Spleen (tissue), 7 donors: Measurements from ENCODE around the gene APOBEC3A.

GRCh38 chr22:38799876-38800163 lies 5.9 kb upstream of the DNAL4 start:
- PRO-cap, 4 experiments: no peak in any of the 4 experiments
- RAMPAGE, long total RNA, 4 experiments: no peak in any of the 4 experiments

- PRO-cap, 4 experiments: no peak in any of the 4 experiments
- RAMPAGE, long total RNA, 4 experiments: no peak in any of the 4 experiments
Observed at GRCh38 chr22:38861343-38862611, 10.2 kb downstream of the CBX6 start.

GRCh38 chr22:38873817-38874348 lies 1.9 kb upstream of the CBX6 start:
- PRO-cap, 4 experiments: no peak in any of the 4 experiments
- RAMPAGE, long total RNA, 4 experiments: no peak in any of the 4 experiments

DNA sequence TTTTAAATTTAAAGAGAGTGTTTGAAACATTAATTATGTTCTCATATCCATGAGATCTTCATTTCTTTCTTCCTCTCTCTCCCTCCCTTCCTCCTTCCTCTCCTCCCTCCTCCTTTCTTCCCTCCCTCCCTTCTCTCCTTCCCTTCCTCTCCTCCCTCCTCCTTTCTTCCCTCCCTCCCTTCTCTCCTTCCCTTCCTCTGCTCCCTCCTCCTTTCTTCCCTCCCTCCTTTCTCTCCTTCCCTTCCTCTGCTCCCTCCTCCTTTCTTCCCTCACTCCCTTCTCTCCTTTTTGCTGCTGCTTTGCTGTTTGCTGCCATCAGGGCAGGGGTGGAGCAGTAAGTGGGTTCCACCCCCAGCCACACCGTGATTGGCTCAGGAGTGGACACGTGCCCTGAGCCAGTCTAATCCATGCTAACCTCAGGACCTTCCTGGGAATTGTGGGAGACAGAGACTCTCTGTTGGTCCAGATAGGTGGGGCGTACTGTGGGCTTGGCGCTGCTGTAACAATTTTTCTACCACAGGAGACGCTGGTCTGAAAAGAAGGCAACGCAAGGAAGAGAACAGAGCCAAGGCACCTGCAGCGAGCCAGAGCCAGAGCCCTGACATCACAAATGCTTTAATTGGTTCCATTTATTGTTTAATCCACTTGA lies 33.7 kb upstream of the APOBEC3A start:
- PRO-cap, 4 experiments: no peak in any of the 4 experiments
- RAMPAGE, long total RNA, 4 experiments: no peak in any of the 4 experiments

DNA sequence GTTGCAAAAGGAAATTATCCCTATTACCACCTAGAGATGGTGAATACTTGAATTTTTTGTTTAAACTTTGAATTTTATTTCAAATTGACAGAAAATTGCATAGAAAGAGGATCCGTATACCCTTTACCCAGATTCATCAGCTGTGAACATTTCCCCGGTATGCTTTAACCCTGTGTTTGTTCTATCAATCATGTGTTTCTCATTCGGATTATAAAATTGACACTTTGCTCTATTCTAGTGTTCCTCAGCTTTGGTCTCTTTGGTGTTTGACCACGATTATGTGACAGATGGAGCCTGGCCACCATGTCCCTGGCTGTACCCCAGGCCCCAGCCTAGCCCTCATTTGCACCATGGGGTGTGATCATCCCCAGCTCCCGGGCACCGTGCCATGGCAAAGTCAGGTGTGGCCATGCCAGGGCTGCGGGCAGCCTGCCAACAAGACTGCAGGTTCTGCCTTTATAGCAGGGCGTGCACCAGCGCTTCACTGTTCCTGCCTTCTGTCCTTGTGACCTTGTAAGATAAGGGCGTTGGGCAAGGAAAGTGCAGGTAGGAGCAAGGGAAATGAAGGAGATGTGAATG lies 22.5 kb upstream of the APOBEC3A start:
- PRO-cap, 4 experiments: no peak in any of the 4 experiments
- RAMPAGE, long total RNA, 4 experiments: no peak in any of the 4 experiments

DNA sequence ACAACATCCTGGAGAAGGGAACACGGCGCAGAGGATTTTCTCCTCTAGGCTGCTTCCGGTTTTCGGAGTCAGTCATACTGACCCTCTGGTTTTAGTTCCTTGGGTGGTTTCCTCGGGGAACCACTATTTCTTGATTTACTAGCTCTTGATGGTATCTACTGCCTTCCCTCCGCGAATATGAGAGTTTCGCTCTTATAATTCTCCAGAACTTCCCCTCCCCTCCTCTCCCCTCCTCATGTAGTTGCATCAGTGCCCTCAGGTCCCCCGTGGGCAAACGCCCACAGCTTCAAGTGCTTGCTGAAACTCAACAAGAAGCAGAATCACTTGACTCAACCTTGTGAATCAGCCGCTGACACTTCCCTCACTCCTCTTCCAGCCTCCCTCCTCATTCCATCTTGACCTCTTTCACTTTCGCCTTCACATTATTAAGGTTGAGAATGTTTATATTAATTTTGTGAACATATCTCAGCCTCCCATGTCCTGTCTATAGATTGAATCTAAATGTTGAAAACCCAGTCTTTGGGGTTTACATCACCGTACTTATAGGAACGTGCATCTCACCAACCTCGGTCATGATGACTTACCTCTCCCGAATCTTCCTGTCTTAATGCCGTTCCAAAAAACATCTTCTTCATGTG lies 15.7 kb upstream of the APOBEC3A start:
- PRO-cap, 4 experiments: no peak in any of the 4 experiments
- RAMPAGE, long total RNA, 4 experiments: no peak in any of the 4 experiments

DNA sequence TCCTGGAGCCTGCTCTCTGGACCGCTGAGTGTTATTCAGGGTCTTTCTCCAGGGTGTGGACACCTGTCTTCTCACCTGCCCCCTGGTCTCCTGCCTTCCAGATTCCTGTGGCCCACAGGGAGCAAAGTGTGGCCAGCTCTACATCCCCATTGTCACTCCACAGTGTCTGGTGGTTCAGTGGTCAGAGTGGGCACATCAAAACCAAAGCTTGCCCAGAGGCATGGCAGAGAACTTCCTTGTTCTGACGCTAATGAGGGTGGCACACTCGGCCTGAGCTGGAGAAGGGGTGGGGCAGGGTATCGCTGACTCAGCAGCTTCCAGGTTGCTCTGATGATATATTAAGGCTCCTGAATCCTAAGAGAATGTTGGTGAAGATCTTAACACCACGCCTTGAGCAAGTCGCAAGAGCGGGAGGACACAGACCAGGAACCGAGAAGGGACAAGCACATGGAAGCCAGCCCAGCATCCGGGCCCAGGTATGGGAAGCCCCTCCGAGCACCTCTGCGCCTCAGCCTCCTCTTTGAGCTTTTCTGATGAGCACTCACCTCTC lies at the start of gene APOBEC3A:
Gene APOBEC3A (plus strand): TSS at position 365 of the 550 bp plus-strand sequence.
- PRO-cap, 4 experiments: peak in 2 of 4 experiments; most common plus-strand start position 357 of the sequence (in 2); most common minus-strand start position 188 of the sequence (in 1)
- RAMPAGE, long total RNA, 4 experiments: start-site peak on the minus strand in 1 of 4 experiments, centred at position 160 of the sequence, 9 reads per replicate

DNA sequence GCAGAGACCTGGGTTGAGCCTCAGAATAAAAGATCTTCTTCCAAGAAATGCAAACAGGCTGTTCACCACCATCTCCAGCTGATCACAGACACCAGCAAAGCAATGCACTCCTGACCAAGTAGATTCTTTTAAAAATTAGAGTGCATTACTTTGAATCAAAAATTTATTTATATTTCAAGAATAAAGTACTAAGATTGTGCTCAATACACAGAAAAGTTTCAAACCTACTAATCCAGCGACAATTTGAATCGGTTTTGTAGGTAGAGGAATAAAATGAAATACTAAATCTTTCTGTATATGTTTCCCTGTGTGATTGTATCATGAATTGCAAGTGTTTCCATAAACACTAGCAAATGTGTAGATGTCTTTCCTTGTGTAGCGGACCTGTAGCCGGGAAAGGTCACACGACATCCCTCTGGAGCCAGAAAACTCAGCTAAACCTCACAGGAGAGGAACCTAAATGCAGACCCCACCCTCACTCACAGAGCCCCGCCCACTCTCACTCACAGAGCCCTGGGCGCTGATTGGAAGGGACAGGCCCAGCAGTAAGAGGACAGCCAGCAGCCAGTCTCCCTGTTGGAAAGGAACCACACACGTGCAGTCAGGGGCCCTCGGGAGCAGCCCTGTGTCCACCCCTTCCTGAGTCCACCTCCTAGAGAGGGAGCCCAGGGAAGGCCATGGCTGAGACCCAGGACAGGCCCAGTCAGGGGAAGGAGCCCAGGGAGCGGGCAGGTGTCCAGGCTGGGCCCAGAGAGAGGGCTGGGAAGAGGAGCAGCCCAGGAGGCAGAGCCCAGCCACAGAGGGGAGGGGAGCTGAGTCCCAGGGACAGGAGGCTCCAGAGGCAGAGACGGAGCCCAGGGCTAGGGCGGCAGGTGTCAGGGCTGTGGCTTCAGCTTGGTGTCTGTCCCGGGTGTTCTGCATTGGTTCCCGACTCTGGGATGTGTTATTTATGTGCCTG lies 9.3 kb upstream of the APOBEC3H start:
- PRO-cap, 4 experiments: no peak in any of the 4 experiments
- RAMPAGE, long total RNA, 4 experiments: no peak in any of the 4 experiments

GRCh38 chr22:39240558-39241385 lies 4.0 kb downstream of the PDGFB start:
- PRO-cap, 4 experiments: peak in 1 of 4 experiments; most common plus-strand start chr22:39241162 (in 1)
- RAMPAGE, long total RNA, 4 experiments: no peak in any of the 4 experiments

- PRO-cap, 4 experiments: no peak in any of the 4 experiments
- RAMPAGE, long total RNA, 4 experiments: no peak in any of the 4 experiments
Observed at GRCh38 chr22:39270226-39270612, 25.4 kb upstream of the PDGFB start.

- PRO-cap, 4 experiments: peak in 2 of 4 experiments; most common minus-strand start chr22:39297837 (in 2)
- RAMPAGE, long total RNA, 4 experiments: no peak in any of the 4 experiments
Observed at GRCh38 chr22:39297280-39298718, 21.6 kb downstream of the RPL3 start.

DNA sequence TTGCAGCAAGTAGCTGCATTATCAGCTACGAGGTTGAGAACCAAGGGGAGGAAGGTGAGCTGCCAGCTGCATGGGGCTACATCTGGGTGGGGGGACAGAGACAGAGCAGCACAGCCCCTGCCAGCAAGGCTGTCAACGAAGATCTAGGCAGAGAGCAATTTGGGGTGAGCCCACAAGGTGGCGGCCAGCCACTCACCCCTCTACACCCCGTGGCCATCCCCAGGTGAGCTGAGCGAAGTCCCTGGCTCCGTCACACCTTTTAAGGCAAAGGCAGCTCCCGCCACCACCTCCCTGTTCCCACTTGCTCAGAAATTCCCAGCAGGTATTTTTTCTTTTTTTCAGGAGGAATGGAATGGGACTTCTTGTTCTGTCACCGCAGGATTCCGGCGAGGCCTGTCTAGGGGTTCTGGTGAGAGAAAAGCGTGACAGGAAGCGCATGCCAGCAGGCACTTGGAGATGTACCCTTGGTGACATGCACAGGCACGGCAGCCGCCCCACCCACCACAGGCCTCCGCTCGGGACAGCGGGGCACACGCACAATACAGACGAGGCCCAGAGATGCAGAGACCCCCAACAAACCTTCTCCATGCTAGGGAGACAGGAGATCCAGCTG lies 10.1 kb downstream of the RPL3 start:
- PRO-cap, 4 experiments: no peak in any of the 4 experiments
- RAMPAGE, long total RNA, 4 experiments: no peak in any of the 4 experiments

DNA sequence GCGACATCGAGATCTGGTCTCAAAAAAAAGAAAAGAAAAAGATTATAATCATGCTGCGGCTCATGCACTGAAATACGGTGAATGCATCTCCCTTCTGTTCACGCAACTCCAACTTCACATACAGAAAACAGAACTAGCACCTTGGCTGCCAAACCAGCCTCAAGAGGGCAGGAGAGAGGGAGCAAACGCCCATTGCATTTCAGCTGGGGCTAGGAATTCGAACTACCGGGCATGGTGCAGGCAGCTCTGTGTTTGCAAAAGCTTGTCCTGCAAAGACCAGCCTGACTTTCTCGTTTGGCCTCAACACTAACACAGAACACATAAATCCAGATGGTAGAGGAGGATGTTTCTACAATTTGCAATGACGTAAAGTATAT lies 6.3 kb upstream of the SYNGR1 start:
- PRO-cap, 4 experiments: no peak in any of the 4 experiments
- RAMPAGE, long total RNA, 4 experiments: no peak in any of the 4 experiments

GRCh38 chr22:39430176-39430654 lies 26.6 kb upstream of the MGAT3 start:
- PRO-cap, 4 experiments: no peak in any of the 4 experiments
- RAMPAGE, long total RNA, 4 experiments: no peak in any of the 4 experiments

DNA sequence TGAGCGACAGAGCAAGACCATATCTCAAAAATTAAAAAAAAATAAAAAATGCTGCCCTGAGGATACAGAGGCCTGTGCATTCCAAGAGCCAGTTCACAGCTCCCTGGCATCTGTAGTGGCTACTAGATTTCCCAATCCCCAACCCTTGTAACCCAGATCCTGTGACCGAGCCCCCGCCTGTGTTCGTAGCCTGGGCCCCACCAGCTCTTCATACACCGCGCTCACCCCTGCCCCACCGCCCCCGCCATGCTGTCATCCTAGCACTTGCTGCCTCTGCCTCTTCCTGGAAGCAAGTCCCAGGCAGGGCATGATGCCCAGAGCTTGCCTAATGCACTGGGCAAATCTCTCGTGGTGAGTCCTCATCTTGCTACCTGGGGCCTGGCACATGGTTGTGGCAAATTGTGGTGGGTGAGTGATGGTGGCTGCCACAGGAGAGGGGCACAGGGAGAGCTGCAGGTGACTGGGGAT lies 7.1 kb downstream of the MGAT3 start:
- PRO-cap, 4 experiments: no peak in any of the 4 experiments
- RAMPAGE, long total RNA, 4 experiments: no peak in any of the 4 experiments

- PRO-cap, 4 experiments: peak in 2 of 4 experiments; most common plus-strand start chr22:39466981 (in 2); most common minus-strand start chr22:39466732 (in 1)
- RAMPAGE, long total RNA, 4 experiments: no peak in any of the 4 experiments
Observed at GRCh38 chr22:39466098-39467154, 9.6 kb downstream of the MGAT3 start.

GRCh38 chr22:39840073-39840359 lies 53.5 kb downstream of the ENTHD1 start:
- PRO-cap, 4 experiments: no peak in any of the 4 experiments
- RAMPAGE, long total RNA, 4 experiments: no peak in any of the 4 experiments

DNA sequence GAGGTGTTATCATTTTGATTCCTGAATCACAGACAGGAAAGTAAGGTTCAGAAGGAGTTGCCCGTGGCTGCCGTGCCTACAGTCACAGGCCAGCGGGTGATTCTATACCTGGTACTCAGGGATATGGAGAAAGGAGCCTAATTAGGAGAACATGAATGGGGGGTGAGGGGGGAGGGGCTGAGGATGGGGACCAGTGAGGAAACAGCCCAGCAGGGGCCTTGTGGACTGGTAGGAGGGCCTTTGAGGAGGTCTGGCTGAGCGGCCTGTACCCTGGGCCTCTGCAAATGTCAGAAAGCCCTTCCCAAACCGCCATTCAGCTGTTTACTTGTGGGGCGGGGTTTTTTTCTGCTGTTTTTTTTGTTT lies 3.6 kb downstream of the FAM83F start:
- PRO-cap, 4 experiments: no peak in any of the 4 experiments
- RAMPAGE, long total RNA, 4 experiments: no peak in any of the 4 experiments

- PRO-cap, 4 experiments: peak in 4 of 4 experiments; most common plus-strand start chr22:40044341 (in 4); most common minus-strand start chr22:40044527 (in 3)
- RAMPAGE, long total RNA, 4 experiments: start-site peak on the plus strand in 4 of 4 experiments, at chr22:40044278-40044979 at its widest, 38 to 1,279 reads per replicate
Observed at GRCh38 chr22:40044247-40045074, 49.7 kb downstream of the FAM83F start.

GRCh38 chr22:40128899-40129651 lies 48.6 kb upstream of the TNRC6B start:
- PRO-cap, 4 experiments: no peak in any of the 4 experiments
- RAMPAGE, long total RNA, 4 experiments: no peak in any of the 4 experiments